ENCODE measurements around the genes BHMT and TENT2.

DNA sequence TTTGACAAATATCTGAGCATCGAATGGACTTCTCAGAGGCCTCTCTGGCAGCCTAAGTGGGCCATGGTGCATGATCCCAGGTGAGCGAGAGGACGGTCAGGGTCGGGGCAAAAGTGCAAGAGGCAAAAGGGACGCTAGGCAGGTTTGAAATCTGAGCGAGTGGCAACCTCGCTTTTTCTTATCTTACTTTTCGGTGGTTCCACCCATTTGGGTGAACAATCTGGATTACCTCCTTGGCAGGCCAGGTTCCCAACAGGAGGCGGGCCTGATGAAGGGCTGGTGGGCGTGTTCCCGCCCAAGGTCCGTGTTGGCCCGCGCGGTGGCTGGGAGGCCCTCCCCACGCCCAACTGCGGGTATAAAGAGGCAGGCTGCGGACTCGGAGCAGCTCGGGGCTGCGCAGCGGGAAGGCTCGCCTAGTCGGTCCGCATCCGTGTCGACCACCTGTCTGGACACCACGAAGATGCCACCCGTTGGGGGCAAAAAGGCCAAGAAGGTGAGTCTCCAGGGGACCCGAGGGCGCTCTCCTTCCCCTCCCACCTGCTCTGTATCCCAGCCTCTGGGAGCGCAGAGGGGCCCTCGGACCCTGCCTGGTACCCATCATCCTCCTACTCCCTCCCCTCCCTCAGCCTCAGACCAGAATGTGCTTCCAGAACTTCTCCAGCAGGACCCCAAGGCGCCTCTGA is at the start of gene BHMT:
TSS of gene BHMT (plus strand) at position 384 of the 683 bp plus-strand sequence.
- RRBS = no CpG with 5 or more reads among the region's 34 CpGs

DNA sequence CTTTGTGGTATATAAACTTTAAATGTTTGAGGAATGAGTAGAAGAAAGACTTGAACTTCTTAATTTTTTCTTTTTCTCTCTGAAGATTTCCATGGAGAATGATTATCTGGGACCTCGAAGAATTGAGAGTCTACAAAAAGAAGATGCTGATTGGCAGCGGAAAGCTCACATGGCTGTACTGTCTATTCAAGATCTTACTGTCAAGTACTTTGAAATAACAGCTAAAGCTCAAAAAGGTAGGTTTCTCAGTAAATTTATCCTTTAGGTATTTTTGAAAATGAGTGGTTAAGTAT is 54.1 kb downstream of the JMY start:
- RRBS = no CpG with 5 or more reads among the region's 2 CpGs

GRCh38 chr5:79512945-79513850 is 736 bp downstream of the HOMER1 start:
- RRBS = 3% methylated on average over 10 of the region's 57 CpGs

GRCh38 chr5:79612118-79613402 is at the start of gene TENT2:
TSS of gene TENT2 (plus strand) at chr5:79612441.
- RRBS = under 1% methylated on average over 6 of the region's 57 CpGs

DNA sequence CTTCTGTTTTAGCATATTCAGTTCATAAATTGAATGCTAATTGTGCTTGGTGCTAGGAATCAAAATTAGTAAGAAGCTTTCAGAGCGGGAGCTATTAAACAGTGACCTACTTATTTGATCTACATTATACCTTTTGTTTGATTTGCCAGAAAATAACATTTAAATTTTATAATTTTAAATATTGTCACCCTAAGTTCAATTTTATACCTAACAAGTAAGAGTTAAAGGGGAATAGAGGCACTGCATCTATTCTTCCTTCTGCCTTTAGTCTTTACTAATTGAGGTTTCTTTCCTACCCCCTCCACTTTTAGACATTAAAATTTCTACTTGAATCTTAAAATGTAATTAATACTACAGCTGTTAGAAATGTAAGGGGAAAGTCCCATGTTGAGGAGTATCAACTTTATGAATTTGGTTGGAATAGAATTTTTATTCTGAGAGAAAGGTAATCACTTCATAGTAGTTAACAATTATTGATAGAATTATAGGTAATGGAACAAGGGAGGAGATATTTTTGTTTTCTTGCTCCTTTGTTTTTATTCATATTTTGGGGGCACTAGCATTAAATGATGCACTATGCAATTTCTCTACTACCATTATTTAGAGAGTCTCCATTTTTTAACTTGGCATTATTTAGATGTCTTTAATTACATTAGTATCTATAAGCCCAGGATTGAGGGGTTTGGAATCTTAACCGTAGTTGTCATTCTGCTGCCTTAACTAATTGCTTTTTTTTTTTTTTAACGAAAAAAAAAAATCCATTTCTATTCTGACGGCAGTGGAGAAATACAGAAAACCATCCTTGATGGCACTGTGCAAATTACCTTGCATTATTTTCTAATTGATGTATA is 22.2 kb upstream of the CMYA5 start:
- RRBS = no CpG with 5 or more reads among the region's 4 CpGs

DNA sequence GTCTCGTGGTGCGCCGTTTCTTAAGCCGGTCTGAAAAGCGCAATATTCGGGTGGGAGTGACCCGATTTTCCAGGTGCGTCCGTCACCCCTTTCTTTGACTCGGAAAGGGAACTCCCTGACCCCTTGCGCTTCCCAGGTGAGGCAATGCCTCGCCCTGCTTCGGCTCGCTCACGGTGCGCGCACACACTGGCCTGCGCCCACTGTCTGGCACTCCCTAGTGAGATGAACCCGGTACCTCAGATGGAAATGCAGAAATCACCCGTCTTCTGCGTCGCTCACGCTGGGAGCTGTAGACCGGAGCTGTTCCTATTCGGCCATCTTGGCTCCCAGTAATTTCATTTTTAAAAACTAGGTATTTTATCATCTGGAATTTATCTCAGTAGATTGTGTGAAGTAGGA is 95.0 kb downstream of the CMYA5 start:
- RRBS = no CpG with 5 or more reads among the region's 25 CpGs

GRCh38 chr5:79990111-79990571 is 921 bp downstream of the MTX3 start:
- RRBS = no CpG with 5 or more reads among the region's 6 CpGs

DNA sequence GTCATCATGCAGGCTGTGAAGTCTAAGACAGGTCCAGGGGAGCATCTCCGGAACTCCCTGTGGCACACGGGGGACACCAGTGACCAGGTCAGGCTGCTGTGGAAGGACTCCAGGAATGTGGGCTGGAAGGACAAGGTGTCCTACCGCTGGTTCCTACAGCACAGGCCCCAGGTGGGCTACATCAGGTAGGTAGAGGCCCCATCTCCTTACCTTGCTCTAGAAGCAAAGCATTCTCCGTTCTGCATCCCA is 44.7 kb downstream of the THBS4 start:
- RRBS = no CpG with 5 or more reads among the region's 4 CpGs

DNA sequence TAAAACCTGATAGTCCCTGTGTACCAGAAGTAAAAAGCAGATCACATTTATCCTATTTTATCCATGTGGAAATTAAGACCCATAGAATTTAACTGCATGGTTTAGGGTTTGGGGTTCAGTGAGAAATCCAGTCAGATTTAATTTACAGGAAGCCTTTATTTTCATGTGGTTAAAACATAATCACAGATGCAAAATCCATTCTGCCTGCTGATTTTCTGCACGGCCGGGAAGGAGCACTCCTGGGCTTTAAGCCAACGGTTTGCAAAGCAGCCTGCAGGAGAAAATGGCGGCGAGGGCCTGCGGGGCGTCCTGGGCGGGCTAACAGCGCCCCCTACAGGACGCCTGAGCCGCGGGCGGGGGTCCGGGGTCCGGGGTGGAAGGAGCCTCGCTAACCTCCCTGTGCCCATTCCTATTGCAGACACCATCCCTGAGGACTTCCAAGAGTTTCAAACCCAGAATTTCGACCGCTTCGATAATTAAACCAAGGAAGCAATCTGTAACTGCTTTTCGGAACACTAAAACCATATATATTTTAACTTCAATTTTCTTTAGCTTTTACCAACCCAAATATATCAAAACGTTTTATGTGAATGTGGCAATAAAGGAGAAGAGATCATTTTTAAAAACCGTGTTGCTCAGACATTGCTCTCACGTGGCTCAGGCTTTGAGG is 47.6 kb downstream of the THBS4 start:
- RRBS = no CpG with 5 or more reads among the region's 23 CpGs

- RRBS = 60% methylated on average over 3 of the region's 9 CpGs
These were observed 66.7 kb downstream of the SERINC5 start for GRCh38 chr5:80189124-80189640.

DNA sequence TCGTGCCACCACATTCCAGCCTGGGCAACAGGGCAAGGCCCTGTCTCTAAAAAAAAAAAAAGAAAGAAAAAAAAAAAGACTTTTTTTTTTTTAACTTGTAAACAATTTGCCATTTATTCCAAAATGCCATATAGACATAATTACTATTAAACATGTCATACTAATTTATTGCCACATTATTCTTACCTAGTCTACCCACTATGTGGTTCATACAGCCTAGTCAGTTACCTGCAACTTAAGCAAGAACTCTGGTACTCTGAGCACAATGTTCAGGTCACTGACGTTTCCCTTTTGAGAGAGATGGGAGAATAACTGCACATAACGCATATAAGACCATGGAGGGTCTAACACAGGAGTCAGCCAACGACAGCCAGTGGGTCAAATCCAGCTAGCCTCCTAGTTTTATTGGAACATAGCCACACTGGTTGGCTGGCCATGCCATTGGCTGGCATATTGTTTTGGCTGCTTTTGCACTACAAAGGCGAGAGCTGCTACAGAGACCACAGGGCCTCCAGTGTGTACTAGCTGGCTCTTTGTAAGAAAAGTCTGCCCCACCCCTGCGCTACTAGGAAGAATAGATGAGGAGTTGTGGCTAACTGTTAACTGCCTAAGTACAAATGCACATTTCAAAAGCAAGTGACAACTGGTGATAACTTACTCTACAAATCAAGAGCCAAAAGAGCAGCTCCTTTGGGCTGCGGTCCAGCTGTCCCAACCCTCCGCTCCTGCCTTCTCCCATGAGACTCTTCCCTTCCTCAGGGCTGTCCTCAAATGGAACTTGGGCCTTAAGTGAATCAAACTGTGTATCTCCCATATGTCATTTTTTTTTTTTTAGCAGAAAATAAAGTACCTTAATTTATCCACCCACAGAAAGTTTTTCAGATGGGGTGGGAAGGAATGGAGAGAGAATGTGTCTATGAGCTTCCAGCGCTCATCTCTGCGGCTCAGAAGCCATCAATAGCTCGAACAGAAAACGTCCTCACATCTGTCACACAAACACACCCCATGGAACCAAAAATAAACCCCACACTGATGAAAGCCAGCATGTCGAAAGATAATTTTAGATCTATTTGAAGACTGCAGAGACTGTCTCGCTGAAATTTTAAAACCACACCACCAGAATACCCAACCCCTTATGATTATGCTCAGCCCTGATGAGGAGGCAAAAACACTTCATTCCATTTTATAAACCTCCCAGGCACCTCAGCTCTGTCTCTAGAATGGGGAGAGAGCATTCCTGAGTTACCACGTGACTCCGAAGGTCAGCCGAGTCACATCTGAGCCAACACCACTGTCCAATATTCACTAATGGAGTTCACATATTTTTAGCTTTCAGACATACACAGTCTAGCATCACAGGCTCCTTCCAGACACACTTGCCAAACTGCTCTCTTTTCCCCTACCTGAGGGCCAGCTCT is 63.7 kb downstream of the SERINC5 start:
- RRBS = no CpG with 5 or more reads among the region's 17 CpGs

- RRBS = no CpG with 5 or more reads among the region's 6 CpGs
These were observed 8.7 kb downstream of the SERINC5 start for GRCh38 chr5:80246858-80247744.

GRCh38 chr5:80254498-80254788 is 1.4 kb downstream of the SERINC5 start:
- RRBS = no CpG with 5 or more reads among the region's 5 CpGs

DNA sequence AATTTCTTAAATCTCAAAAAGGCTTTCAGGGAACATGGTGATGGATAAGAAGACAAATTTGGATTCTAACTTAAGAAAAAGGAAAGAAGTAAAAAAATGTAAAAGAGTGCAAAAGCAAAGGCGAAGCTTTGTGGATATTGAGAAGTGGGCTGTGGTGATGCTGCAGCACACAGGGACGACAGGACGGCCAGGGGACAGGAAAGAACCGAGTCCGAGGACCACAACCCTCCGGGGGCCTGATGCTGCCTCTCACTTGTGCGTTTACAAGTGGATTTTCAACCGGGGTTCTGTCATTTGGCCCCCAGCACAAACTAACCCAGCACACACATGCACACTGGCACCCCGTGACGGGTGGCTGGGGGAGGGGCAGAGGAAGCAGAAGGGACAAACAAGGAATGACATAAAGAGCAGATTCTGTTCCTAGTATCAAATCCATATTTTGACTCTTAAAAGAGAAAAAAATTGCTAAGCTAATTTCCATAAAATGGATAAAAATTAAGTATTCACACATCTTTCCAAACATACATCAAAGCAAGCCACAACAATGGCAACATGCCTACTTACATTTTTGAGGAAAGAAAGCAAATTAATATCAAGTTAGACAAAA is 18.3 kb upstream of the ZFYVE16 start:
- RRBS = 17% methylated on average over 2 of the region's 10 CpGs

DNA sequence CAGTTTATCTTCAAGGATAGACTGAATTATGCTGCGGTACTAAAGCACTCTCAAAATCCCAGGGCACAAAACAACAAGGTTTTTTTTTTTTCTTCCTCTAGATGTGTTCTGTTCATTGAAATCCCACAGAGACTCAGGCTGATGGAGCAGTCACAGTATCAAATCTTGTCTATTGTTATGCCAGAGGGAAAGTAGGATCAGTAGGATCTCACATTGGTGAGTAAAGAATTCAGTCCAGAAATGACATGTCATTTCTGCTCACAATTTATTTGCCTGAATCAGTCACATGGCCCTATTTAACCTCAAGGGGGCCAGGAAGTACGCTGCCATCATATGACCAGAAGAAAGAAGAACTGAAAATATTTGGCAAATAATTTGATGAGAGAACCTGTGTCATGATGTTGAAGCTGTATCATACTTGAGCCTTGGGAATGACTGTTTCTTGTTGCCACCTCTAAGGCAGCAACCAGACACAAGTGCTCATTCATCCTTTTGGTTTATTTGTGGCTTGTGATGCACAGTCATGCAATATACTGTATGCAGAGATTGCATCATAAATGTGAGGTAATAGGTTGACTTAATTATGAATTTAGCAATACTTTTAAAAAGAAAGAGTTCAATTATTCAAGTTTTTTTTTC is 8.4 kb upstream of the ZFYVE16 start:
- RRBS = no CpG with 5 or more reads among the region's 2 CpGs

DNA sequence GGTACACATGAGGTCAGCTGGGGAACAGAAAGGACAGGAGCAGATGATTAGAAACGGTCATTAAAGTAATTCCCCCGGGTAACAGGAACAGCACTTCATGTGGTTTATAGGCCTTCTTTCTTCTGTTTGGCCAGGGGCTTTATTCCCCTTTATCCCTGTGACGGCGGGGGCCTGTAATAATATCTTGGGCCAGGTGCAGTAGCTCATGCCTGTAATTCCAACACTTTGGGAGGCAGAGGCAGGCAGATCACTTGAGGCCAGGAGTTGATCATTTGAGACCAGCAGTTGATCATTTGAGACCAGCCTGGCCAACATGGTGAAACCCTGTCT is 30.4 kb upstream of the MSH3 start:
- RRBS = no CpG with 5 or more reads among the region's 4 CpGs

DNA sequence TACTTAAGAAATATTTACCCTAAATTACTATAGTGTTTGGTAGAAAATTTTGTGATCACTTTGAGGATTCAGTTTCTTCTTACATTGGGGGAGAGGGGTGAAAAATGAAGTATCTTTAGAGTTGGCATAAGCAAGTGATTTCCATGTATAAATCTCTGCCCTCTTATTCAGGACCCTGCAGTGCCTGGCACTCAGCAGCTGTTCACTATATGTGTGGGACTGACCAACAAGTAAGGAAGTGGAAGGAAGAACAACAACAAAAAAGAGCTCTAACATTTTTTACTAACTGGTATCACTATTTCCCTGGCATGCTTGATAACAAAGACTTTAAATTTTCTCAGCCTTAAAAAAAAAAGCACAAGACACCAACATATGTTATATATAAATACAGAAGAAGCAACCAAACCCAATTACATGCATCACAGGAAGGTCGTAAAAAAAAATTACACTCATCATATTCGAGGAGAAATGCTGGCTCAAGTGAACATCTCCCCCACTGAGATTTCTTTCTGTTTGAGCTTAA is 7.7 kb upstream of the MSH3 start:
- RRBS = no CpG with 5 or more reads among the region's 2 CpGs

DNA sequence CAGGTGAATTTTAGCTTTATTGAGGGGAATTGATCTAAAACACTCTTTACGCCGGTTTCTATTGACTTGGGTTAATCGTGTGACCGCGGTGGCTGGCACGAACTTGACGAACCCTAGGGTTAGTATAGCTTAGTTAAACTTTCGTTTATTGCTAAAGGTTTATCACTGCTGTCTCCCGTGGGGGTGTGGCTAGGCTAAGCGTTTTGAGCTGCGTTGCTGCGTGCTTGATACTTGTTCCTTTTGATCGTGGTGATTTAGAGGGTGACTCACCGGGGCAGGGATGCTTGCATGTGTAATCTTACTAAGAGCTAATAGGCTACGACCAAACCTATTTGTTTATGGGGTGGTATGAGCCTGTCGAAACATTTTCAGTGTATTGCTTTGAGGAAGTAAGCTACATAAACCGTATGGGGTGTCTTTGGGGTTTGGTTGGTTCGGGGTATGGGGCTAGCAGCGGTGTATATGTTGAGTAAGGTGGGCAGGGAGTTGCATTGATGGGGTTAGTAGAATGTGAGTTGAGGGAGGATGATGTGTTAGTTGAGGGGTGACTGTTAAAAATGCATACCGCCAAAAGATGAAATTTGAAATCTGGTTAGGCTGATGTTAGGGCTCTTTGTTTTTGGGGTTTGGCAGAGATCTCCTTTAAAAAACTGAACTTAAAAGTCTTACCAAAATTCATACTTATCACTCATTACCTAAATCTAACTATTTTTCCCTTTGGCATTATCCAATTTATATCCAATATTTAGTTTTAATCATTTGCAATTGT is 2.5 kb upstream of the MSH3 start:
- RRBS = no CpG with 5 or more reads among the region's 20 CpGs

GRCh38 chr5:80967848-80968397 is 7.8 kb downstream of the RASGRF2 start:
- RRBS = no CpG with 5 or more reads among the region's 1 CpG

DNA sequence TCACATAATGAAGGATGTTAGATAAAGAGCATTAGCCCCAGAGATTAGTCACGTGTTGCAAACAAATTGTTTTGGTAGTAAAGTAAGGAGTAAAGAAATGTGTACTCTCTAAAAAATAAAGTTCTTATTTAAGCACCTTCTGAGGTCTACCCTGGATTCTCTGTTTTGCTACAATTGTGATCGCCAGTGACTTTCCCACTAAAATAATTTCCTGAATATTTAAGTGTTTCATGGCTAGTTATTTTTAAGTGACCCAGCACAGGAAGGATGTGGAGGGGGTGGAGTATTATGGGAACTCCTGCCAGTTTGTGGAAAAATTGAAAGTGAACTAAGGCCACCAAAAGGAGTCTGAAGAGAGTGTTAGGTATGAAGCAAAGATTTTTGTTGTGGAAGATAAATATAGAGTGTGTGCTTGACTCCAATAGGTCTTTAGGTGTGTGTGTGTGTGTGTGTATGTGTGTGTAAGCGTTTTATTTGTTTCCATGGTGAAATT is 25.4 kb downstream of the RASGRF2 start:
- RRBS = no CpG with 5 or more reads among the region's 3 CpGs

All from skeletal muscle cell (primary cell).